Skeletal muscle cell (primary cell): Measurements from ENCODE around the gene IER5L.

DNA sequence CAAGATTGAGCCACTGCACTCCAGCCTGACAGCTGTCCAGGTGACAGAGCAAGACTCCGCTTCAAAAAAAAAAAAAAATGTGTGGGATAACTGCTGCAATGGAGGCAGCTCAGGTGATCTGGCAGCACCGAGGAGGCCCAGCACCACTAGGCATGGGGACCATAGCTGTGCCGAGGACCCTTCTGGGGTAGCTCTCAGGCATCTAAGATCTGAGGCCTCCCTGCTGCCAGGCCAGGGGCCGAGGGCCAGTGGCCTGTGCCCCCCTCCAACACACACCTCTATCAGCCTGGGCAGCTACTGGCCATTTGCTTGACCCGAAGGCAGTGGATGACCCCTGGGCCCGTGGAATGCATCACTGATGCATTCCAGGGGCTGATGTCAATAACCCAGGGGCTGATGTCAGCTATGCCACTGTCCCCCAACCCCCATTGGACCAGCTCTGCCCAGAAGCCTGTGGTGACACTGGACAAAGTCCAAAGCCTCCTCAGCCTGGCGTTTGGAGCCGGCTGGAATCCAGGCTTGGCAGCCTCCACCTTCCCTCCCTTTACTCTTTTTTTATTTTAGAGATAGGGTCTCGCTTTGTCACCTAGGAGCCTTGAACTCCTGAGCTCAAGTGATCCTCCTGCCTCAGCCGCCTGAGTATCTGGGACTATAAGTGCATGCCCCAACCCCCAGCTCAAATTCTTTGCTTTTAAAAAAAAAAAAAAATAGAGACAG is 6.0 kb downstream of the KYAT1 start:
- RRBS = no CpG with 5 or more reads among the region's 10 CpGs

- RRBS = no CpG with 5 or more reads among the region's 26 CpGs
Observed at GRCh38 chr9:128892119-128893147, 10.5 kb downstream of the LRRC8A start.

DNA sequence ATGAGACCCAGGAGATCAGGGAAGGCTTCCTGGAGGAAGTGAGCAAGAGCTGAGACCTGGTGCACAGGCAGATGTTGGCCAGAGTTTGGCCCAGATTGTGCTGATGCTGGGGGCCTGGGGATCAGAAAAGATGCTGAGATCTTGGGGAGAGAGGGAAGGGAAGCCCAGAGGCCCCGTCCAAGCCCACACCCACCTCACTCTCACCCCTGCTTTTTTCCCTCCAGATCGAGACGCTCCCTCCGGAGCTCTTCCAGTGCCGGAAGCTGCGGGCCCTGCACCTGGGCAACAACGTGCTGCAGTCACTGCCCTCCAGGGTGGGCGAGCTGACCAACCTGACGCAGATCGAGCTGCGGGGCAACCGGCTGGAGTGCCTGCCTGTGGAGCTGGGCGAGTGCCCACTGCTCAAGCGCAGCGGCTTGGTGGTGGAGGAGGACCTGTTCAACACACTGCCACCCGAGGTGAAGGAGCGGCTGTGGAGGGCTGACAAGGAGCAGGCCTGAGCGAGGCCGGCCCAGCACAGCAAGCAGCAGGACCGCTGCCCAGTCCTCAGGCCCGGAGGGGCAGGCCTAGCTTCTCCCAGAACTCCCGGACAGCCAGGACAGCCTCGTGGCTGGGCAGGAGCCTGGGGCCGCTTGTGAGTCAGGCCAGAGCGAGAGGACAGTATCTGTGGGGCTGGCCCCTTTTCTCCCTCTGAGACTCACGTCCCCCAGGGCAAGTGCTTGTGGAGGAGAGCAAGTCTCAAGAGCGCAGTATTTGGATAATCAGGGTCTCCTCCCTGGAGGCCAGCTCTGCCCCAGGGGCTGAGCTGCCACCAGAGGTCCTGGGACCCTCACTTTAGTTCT is 4.7 kb upstream of the PHYHD1 start:
- RRBS = 26% methylated on average over 3 of the region's 27 CpGs

DNA sequence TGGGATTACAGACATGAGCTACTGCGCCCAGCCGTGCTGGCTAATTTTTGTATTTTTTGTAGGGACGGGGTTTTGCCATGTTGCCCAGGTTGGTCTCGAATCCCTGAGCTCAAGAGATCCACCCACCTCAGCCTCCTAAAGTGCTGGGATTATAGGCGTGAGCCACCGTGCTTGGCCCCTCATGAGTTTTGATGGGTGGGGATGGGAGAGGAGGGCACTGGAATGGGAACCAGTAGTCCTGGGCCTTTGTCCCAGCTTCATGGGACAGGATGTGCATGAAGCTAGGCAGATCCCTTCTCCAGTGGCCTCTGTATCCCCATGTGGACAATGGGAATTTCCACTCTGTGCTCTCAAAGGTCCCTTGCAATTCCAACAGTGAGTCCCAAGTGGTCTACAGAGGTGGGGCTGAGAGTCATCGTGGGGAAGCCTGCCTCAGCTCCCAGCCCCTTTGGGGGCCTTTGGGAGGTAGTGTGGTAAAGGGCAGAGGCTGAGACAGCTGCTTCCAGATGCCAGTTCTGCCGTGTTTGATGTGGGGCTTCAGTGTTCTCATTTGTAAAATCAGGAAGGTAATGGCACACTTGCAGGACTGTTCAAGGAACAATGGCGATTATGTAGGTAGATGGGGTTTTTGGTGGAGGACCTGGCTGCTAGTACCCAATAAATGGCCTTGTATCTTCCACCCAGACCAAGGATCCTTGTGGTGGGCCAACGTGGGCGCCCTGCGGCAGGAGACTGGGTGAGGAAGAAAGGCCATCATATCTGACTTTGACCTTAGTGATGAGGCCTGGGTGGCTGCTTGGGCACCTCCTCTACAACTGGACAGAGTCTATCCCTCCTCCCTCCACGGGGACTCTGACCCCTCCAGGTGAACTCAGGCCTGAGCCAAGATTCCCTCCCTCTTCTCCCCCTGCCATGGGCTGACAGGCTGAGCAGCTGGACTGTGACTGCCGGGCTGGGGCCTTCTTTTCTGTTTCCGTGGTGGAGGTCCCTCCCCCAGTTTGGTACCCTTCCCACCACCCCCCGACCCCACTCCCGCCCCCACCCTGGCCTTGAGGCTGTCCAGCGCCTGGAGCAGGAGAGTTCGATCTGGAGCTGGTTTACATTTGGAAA is 1.7 kb upstream of the PHYHD1 start:
- RRBS = no CpG with 5 or more reads among the region's 19 CpGs

DNA sequence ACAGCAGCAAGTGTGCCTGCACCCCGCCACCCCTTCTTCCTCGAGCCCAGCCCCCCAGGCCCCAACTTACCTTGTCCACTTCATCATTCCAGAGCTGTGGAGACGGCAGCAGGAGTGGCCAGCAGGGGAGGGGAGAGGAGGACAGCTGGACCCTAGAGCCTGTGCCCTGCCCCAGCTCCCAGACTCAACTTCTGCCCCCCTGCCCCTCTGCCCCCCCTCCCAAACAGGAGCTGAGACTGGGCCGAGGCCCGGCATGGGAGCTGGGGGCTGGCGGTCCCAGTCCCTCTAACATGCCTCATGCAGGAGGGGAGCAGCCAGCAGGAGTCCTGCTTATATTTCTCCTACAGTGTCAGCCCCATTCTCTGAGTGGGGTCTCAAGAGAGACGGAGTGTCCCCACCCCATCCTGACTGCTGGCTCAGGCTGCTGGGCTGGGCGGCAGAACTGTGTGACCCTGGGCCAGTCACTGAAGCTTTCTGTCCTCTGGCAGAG is 17.5 kb downstream of the SH3GLB2 start:
- RRBS = no CpG with 5 or more reads among the region's 8 CpGs

DNA sequence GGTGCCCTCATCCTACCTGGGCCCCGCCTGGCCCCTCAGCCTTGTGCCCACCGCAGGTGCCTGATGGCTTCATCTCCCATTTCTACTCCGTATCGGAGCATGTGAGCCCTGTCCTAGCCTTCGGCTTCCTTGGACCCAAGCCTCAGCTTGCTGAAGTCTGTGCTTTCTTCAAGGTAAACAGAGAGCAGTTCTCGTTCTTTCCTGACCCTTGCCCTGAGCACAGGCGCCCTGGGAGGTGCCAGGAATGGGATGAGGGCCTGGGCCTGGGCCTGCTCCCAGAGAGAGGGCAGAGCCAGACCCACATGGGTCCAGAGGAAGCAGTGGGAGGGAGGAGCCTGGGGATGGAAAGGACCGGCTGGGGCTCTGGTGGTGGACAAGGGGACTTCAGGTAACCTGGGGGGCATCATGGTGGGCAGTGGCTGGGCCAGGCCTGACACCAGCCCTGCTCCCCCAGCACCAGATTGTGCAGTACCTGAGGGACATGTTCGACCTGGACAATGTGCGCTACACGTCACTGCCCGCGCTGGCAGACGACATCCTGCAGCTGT is 11.0 kb upstream of the DOLPP1 start:
- RRBS = no CpG with 5 or more reads among the region's 14 CpGs

DNA sequence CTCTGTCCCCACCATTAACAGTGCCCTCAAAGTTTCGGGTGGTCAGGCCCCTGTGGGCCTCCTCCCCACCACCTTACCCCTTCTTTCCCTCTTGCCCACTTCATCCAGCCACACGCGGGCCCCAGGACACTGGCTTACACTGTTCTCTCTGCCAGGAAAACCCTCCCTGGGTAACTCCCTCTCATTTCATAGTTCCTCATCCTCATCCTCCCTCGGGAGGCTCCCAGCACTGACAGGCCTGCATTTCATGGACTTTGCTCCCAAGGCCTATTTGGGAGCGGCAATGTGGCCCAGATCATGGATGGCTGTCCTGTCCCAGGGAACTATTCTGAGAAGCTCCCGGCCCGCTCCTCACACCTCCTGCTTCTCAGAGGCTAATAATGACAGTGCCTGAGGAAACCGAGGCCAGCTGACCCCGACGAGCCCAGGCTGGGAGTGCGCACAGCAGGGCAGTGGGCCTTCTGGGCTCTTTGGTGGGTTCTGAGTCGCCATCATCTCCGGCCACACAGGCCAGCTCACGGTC is 2.3 kb upstream of the DOLPP1 start:
- RRBS = no CpG with 5 or more reads among the region's 14 CpGs

- RRBS = no CpG with 5 or more reads among the region's 16 CpGs
Observed at GRCh38 chr9:129102132-129102784, 8.3 kb downstream of the CRAT start.

- RRBS = no CpG with 5 or more reads among the region's 2 CpGs
Observed at GRCh38 chr9:129114672-129115020, 3.4 kb downstream of the PTPA start.

DNA sequence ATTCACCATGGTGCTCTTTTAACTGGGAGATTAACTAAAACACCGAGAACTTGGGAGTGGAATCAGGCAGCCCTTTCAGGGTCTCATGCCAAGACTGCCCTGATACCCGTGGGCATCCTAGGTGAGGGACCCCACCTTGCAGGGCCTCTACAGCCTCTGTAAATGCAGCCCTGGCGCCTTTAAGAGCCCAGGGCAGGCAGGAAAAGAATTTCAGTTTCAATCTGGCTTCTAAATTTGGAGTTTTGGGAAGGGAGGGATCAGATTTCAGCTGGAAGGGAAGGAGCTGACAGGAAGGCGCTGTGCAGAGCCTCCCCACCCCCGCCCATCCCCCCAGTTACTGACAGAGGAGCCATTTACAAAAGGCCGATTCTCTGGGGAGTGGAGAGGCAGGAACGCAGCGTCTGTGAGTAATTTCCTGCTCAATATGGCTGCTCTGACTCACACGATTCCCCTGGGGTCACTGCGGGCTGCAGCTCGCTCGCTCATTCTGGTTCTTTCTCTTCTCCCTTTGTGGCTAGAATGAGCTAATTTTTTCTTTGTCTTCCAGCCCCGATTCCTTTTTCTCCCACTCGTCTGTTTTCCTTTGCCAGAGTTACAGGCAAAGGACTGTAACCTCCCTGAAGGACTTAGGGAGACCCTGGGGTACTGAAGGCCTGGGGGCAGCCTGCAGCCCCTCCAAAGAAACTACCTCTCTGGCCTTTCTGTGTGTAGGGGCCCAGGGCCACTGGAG is 28.7 kb downstream of the PTPA start:
- RRBS = no CpG with 5 or more reads among the region's 14 CpGs

DNA sequence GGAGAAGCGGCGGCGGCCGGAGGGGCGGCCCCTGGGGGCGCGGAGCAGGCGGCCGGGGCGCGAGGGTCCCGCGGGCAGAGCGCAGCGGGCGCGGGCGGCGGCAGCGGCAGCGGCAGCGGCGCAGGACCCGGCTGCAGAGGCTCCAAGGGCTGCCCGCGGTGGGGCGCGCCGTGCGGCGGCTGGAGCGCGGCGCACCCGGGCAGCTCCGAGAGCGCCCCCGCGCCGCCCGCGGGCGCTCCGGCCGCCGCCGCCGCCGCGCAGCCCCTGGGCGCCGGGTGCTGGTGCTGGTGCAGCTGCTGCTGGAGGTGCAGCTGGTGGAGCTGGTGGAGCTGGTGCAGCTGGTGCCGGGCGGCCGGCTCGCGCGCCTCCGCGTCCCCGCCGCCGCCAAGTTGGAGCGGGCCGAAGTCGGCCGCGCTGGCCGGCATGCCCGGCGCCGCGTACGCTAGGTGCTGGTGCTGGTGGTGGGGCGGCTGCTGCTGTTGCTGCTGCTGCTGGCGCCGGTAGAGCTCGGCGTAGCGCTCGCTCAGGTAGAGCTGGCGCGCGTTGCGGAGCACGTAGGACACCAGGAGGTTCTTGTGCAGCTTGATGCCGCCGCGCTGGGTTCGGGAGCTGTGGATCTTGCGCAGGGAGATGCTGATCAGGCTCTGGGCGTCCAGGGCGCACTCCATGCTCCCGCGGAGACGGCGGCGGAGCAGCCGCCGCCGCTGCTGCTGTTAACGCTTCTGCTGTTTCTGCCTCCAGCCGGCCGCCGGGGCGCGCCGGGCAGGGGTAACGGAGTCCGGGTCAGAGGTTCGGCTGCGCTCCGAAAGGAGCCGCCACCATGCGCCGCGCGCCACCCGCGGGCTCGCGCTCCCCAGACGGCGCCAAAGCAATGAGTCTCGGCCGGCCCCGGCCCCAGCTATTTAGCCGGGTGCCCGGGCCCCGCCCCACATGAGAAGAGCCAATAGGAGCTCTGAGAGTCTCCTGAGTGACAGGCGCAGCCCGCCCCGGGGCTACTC is at the start of gene IER5L:
TSS of gene IER5L (minus strand) at position 877 of the 998 bp plus-strand sequence.
- RRBS = under 1% methylated on average over 63 of the region's 133 CpGs

DNA sequence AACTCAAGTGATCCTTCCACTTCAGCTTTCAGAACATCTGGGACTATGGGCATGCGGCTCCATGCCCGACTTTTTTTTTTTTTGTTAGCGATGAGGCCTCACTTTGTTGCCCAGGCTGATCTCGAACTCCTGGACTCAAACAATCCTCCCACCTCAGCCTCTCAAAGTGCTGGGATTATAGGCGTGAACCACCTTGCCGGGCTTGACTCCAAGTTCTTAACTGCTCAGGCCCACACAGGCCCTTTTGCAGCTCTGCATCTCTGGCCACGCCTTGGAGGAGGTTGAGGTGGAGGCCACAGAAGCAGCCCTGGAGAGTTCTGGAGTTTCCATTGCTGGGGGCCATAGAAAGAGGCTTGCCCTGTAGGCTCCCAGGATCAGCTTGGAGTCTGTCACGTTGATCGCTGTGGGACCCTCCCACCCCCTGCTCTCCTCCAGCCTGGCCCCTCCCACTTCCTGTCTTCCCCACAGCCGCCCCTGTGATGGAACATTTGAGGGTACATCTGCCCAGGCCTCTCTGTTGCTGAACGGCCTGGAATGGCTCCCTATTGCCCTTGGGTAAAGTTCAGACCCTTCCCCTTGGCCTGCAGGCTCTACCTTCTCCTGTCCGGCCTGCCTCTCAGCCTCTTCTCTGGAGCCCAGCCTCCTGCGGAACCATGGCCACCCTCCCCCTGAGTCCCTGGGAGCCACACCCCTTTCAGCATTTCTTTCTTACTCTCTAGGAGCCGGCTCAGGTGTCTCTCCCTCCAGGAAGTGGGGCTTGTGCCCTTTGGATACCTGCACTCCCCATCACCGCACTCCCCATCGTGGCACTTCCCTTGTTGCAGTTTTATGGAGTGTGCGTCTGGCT is 30.3 kb upstream of the IER5L start:
- RRBS = no CpG with 5 or more reads among the region's 17 CpGs

DNA sequence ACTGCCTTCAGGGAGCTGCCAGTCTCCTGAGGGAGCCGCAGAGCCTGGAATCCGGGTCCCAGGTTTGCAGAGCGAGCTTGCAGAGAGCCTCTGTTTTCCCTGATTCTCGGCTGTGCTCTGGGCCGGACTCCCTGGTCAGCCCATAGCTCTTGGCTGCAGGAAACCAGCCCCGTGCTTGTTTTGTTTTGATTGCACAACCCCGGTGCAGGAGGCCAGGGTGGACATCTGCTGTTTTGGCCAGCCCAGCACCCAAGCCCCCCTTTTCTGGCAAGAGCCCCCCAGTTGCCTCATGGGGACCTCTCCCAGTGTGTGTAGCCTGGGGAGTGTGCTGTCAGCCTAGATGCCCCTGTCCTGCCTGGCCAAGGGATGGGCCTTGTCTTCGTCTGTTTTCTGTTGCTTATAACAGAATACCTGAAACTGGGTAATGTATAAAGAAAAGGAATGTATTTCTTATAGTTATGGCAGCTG is 137.6 kb upstream of the IER5L start:
- RRBS = 19% methylated on average over 6 of the region's 8 CpGs

DNA sequence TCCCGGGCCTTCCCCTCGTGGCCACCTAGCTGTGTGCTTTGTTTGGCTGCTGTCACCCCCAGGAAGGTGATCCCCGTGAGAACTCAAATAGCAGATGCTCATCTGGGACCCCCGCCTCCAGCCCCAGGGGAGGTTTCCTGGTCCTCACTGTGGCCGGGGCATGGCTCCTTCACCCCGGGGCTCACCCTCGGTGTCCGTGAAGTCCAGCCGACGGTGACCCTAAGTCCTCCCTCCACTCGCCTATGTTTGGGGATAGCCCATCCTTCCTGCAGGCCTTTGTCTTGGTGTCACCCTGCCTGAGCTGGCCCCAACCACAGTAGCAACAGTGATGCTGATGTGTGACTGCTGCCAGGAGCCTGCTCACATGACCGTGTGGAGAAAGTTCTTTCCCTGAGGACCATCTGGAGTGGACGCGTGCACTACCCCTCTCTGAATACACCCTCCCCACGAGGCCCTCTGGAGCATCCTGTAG is 163.5 kb upstream of the IER5L start:
- RRBS = 17% methylated on average over 1 of the region's 15 CpGs

DNA sequence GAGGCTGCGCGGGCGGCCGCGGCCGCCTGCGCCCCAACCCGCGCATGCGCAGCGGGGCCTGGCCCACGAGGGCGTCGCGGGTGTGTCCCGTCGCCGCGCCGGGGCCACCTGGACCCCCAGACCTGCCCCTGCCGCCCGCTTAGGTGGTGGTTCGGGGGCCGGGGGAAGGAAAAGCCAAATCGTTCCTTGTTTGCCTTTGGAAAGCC is 207.1 kb downstream of the C9orf50 start:
- RRBS = 2% methylated on average over 6 of the region's 25 CpGs

- RRBS = 2% methylated on average over 12 of the region's 18 CpGs
Observed at GRCh38 chr9:129414077-129414314, 206.9 kb downstream of the C9orf50 start.

- RRBS = no CpG with 5 or more reads among the region's 8 CpGs
Observed at GRCh38 chr9:129442020-129442419, 178.9 kb downstream of the C9orf50 start.

- RRBS = no CpG with 5 or more reads among the region's 37 CpGs
Observed at GRCh38 chr9:129451057-129452254, 169.4 kb downstream of the C9orf50 start.

DNA sequence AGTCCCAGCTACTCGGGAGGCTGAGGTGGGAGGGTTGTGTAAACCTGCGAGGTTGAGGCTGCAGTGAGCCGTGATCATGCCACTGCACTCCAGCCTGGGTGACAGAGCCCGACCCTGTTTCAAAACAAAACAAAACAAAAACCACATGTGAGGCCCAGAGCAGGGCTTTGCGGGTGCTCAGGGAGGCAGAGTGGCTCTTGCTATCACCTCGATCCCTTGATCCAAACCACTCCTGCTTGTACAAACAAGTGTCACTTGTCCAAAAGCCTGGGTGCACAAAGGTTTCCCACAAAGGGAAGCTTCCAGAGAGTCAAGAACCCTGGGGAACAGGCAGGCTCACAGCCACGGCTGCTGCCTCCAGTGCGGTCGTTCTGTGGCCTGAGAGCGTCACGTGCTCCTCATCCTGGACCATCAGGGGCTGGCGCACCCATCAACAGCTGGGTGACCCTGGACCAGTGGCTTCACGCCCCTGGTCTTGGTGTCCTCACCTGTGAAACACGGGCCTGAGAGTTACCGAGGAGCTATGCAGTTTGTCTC is 162.7 kb downstream of the C9orf50 start:
- RRBS = no CpG with 5 or more reads among the region's 15 CpGs

DNA sequence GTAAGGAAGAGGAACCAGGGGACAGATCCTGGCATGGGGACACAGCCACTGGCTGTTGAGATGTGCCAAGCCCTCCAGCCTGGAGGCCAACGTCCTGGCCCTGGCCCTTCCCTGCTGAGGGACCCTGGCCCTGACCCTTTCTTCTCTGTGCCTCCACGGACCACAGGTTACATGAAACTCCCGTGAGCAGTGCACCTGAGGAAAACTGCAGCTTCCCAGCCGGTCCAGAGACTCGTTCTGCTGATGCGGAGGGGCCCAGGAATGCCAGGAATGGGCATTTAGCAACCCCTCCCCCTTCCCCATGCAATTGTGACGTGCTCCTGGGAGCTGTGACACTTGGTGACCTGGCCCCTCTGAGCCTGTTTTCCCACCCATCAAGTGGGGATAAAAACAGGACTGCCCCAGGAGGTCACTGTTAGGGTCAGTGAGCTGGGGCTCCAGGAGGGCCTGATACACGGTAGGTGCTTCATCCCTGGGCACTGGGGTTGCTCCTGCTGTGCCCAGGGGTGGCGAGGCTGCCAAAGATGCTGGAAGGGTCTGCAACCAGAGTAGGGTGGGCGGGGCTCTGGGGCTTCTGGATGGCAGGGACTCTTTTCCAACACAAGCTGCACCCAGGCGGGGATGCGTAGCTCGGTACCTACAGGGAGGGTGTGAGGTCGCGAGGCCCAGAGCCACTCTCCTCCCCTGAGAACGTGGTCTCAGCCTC is 151.5 kb downstream of the C9orf50 start:
- RRBS = no CpG with 5 or more reads among the region's 16 CpGs